Colic lymph node (tissue), 1 donor: ENCODE results near the gene PTX3.

DNA sequence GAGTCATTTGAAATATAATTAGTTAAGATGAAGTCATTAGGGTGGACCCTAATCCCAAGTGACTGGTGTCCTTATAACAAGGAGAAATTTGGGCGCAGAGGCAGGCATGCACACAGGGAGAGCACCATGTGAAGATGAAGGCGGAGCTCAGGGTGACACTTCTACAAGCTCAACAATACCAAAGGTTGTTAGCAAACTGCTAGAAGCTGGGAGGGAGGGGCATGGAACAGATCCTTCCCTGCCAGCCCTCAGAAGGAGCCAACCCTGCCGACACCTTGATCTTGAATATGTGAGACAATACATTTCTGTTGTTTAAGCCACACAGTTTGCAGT lies 57.9 kb downstream of the CCNL1 start:
- PRO-cap, result no peak

DNA sequence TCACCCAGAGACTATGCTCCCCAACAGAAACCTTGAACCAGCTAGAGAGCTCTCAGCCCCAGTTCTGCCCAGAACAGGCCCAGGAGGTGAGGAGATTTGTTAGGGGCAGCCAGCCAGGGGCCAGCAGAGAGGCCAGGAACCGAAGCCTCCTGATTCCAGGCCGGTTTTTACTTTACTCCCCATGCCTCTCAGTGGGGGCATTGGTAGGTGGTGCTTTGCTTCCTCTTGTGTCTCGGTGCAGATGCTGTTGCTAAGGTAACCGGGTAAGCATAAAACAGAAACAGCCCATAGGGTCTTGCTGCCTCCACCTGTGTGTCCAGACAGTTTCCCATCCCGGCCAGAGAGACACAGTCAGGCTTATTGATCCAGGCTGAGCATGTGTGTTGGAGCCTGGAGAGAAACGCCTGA lies 54.7 kb downstream of the CCNL1 start:
- PRO-cap, result no peak

- PRO-cap, result no peak
These were observed 37.2 kb downstream of the CCNL1 start for GRCh38 chr3:157122725-157123230.

DNA sequence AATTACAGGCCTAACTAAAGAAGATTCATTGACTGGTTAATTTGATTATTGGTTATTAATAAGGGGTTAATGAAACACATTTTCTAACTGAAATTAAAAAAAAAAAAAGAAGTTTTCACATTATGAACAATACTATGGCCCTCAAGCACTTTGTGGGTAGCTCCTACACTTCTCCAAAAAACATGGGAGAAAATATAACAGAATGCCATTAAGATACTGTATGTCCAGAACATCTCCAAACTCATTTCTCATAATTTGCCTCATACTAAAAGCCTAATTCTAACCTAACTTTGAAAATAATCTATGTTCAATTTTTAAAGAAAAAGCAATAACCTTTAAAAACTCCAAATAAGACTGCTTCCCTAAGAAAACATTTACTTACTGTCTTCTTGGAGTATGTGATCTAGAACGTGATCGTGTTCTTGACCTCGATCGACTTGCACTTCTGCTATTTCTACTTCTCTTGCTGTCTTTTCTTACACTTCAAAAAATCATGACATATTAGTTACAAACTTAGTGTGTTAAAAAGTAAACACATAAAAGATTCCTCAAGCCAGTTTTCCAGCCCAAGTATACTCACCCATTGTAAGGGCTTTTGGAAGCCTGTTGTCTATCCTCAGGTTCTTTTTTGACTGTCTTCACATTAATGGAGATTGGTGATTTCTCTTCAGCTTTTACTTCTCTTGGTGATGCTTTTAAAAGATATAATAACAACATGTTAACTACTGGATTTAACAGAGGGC lies 10.9 kb downstream of the CCNL1 start:
- PRO-cap, result no peak

GRCh38 chr3:157153503-157154013 lies 6.4 kb downstream of the CCNL1 start:
- PRO-cap, result no peak

DNA sequence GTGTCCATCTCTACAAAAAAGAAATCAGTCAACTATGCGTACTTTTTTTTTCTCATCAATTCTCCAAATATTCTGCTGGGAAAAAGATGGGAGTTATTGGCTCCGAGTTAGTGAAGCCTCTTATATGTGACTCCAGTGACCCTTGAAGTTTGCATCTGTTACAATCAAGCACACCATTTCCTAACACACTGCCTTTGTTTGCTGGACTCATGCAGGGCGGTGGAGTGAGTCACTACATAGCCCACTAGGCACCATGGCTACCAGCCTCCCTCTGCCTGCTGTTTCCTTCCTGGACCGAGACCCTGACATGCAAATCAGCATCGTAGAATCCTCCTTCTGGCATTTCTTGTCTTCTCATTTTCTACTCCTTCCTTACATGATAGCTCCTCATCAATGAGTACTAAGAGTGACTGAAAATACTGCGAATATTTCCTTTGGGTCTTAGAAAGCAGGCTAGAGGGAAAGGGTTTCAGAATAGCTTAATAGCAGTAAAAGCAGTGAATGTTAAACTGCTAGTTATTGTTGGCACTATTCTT lies 100.9 kb upstream of the PTX3 start:
- PRO-cap, result no peak

DNA sequence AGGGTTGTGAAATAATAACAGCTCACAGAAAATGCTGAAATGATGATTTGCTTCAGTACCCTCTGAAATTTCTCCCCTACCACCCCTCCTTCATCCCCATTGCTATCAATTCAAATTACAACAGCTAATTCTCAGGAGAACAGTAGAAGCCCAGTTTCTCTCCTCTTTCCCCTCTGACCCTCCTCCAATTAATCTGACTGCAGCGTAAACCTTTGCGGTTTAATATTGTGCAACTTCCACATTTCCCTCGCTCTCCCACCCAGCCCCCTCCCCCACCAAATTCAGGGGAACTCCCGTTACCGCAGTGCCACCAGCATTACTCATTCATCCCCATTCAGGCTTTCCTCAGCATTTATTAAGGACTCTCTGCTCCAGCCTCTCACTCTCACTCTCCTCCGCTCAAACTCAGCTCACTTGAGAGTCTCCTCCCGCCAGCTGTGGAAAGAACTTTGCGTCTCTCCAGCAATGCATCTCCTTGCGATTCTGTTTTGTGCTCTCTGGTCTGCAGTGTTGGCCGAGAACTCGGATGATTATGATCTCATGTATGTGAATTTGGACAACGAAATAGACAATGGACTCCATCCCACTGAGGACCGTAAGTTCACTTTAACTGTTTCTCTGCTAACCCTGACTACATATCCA lies at the start of gene PTX3:
TSS of gene PTX3 (plus strand) at position 382 of the 642 bp plus-strand sequence.
- PRO-cap, result unidirectional peak, plus-strand start at position 382 of the sequence

DNA sequence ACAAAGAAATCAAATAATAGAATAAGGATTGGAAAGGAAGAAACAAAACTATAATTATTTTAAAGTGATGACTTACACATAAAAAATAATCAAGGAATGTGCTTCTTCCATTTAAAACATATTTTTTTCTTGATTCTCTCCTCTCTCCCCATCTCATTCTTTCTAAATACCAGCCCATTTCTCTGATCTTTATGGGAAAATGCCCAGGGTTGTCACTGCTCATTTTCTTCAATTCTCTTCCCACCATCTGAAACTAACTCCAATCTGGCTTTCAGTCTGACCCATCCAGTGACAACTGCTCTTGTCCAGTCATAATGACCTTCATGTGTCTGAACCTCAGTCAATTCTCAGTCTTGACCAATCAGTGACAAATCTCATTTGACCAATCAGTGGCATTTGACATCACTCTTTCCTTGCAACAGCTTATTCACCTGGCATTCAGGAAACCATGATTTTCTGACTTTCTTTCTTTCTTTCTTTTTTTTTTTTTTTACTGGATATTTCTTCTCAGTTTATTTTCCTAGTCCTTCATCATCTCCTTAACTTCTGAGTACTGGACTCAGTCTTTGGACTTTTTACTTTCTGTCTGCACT lies 15.1 kb downstream of the VEPH1 start:
- PRO-cap, result no peak

DNA sequence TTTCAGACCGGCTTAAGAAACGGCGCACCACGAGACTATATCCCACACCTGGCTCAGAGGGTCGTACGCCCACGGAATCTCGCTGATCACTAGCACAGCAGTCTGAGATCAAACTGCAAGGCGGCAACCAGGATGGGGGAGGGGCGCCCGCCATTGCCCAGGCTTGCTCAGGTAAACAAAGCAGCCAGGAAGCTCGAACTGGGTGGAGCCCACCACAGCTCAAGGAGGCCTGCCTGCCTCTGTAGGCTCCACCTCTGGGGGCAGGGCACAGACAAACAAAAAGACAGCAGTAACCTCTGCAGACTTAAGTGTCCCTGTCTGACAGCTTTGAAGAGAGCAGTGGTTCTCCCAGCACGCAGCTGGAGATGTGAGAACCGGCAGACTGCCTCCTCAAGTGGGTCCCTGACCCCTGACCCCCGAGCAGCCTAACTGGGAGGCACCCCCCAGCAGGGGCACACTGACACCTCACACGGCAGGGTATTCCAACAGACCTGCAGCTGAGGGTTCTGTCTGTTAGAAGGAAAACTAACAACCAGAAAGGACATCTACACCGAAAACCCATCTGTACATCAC lies 86.2 kb downstream of the SHOX2 start:
- PRO-cap, result no peak

GRCh38 chr3:158660761-158660979 lies 11.8 kb downstream of the LXN start:
- PRO-cap, result no peak

- PRO-cap, result no peak
These were observed 15.2 kb downstream of the RARRES1 start for GRCh38 chr3:158716890-158717610.

DNA sequence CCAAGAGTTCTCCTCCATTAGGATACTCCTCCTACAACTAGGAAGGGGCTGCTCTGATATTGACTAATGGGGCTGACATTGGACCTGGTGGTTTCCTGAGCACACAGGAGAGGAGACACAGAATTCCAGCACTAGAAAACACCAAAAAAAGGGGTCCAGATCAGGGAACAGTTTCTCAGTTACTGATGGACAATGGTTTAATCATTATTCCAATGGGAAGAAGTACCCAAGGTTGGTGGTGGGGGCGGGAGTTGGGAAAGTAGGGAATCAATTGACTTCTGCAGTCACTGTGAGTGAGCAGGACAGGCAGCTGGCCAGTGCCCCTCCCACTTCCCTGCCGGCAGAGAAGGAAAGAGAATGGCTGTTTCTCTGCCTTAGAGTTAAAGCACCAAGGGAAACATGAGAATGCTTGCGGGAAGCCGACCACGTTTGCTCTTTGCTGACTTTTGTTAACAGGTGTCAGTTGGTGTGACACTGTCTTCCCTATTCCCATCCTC lies 33.6 kb upstream of the MFSD1 start:
- PRO-cap, result no peak

DNA sequence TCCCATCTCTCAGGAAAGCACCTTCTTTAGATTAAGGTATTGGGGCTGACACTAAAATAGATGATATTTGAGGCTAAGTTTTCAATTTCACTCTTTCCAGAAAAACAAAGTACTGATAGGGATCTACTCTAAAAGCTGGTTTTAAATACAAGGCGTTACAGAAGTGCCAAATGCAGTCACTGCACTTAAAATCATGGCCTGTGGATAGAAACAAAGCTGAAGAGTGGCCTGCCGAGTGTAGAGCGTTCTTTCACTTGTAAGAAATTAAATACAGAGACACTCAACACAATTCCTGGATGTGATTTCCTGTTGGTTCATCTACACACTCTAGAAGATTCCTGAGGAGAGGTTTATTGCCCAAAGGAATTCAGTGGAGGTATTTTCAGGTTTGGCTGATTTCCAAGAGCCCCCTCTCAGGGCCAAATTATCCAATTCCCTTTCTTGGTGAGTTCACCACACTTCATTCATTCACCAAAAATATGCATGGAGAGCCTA lies 437.0 kb upstream of the C3orf80 start:
- PRO-cap, result no peak

GRCh38 chr3:159821728-159822494 lies 403.3 kb upstream of the C3orf80 start:
- PRO-cap, result no peak

DNA sequence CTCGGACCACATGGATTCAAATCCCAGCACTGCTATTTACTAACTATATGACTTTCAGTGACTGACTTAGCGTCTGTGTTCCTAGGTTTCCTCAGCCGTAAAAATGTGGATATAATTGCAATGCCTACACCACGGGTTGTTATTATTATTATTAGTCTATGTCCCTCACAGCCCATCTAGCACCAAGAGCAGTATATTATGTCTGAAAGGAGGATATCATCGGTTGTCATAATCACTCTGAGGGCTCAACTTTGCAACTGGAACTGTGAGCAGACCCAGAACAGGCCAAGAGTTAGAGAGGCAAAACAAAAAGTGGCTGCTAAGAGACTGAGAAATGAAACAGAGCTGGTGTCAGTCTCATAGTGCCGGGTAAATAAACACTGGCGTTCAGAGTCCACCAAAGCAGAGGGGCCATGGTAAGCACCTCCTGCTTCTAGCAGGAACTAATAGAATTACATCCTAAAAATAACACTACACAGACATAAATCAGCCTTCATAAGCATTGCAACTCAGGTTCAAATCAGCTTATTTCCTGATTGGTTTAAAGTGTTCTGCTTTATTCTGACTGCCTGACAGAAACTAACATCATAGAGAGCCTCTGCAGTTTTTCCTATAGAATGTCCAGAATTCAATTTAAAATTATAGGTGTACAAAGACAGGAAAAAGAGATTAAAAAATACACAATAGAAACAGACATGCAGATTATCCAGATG lies 246.9 kb upstream of the C3orf80 start:
- PRO-cap, result no peak

GRCh38 chr3:160448723-160449164 lies 842 bp downstream of the TRIM59 start:
- PRO-cap, result no peak

DNA sequence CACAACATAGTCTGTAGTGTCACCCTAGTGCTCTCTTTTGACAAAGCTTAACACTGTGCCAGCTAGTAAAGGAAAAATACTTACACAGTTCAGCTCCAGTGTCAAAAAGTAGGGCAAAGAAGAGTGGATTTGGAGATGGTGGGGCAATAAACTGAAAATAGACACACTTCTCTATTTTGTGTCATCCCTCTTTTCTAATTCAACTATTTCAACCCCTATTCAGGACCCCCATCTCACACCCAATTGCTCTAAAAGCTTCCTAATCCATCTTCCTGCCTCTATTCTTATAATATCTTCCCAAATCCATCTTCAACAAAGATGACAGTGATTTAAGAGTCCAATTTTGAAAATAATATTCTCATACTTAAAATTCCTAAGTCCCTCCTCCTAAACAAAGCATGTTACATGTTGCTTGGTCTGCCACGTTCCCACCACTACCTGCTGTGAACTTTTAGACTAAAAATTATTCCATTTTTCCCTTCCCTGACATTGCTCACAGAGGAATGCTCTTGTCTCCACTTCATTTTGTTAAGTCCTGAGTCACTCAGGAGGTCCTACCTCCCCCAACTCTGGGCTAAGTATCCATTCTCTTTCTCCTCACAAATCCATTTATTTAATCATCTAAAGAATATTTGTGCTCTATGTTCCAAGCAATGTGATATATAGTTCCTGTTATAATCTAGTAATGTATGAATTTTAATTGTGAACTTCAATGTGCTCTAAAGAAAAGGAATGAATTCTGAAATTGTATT lies 41.9 kb upstream of the TRIM59 start:
- PRO-cap, result no peak

- PRO-cap, result no peak
These were observed 53.0 kb upstream of the KPNA4 start for GRCh38 chr3:160618393-160618833.

- PRO-cap, result no peak
These were observed 41.0 kb downstream of the PPM1L start for GRCh38 chr3:160796771-160797694.

- PRO-cap, result no peak
These were observed 50.4 kb downstream of the PPM1L start for GRCh38 chr3:160806291-160806883.